ENCODE data around the genes NELL1 and ELP4.

DNA sequence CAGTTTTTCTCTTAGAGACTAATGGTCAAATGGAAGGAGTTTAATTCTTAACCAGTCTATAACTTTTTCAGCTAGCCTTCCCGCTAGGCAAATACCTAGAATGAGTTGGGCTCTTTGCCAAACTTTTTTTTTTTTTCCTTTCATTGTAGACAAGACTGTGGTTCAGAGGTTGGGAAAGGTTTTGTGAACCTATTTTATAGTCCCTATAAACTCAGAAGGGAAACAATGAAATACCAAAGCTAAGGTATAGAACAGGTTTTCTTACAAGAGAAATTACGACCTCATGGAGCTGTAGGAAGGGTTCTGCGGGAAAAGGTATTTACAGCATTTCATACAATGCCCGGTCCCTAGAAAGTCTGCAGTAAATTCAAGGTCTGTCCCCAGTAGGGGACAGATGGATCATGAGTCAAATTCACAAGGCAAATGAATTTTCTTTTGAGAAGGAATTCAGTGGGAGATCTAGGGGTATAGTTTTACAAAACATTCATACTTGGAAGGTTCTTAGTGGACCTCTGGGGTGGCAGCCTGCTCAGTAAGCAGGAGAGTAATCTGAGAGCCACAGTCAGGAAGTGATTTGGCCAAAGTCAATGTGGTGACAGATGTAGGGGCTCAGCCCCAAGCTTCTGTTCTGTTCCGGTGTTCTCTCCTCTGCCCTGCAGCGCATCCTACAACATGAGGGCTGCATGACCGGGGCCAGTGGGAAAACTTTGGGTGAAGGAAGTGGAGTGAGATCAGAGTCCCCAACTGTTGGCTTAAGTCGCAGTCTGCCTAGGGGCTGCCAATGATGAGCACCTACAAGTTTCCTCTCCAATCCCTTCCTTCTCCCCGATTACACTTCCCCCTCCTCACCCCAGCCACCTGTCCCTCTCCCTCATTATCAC lies 146.7 kb downstream of the DBX1 start:
- PRO-cap: no peak

DNA sequence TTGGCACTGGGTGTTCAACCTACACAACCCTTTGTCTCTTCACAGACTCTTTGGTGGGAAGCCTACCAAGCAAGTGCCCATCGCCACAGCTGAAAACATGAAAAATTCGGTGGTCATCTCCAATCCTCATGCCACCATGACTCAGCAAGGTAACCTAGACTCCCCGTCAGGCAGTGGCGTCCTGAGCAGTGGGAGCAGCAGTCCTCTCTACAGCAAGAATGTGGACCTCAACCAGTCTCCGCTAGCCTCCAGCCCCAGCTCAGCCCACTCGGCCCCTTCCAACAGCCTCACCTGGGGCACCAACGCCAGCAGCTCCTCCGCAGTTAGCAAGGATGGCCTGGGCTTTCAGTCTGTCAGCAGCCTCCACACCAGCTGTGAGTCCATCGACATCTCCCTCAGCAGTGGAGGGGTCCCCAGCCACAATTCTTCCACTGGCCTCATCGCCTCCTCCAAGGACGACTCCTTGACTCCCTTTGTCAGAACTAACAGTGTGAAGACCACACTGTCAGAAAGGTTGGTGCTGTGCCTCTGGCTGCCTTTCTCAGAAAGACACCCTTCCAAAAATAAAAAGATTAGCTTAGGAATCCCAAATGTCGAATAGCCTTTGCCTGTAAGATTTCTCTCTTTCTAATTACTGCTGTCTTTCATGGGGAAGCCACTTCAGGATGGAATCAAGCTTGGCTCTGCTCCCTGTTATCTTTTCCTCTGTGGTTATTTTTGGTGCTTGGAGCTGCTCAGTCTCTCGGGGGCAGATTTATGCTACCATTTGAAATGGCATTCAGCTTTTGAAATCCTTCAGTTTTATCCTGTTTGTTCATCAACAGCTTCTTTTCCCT lies 111.4 kb downstream of the DBX1 start:
- PRO-cap: no peak

DNA sequence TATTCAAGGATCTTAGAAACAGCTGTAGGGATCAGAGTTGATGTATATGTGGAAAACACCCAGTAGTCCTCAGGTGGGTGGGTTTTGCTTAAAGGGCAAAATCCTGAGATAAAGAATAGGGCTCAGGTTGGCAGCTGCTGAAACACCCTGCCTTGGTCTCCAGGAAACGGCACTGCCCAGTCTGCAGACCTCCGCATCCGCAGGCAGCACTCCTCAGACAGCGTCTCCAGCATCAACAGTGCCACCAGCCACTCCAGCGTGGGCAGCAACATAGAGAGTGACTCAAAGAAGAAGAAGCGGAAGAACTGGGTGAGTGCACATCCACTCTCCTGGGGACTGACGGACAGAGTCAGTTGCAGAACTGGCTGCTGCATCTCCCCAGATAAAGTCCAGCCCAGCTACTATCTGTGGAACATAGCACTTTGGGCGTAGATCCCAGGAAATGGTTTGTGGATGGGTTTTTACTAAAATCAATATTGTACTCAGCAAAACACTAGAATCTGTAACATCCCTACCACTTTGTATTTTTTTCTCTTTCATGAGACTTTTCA lies 80.3 kb downstream of the DBX1 start:
- PRO-cap: no peak

- PRO-cap: unidirectional peak, minus-strand start at chr11:20156710
Measured at GRCh38 chr11:20156074-20157420, 3.7 kb downstream of the DBX1 start.

DNA sequence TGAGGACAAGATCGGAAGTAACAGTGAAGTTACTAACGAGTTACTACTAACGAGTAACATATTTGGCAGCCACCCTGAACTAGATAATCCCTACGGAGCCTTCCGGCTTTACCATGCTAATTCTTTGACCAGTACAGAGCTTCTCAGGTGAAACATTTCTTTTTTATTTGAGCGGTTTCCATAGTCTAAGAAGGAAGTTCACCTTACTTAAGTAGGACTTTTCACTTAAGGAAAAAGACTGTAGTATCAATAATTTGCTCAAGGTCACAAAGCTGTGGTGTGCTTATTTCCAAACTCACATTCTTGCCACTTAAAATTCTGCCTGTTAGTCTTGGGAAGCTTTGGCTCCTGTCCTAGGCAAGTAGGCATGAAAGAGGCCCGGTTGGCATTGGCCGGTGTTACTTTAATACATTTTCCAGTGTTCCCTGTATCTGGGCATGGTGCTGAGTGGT lies 1.0 kb downstream of the PRMT3 start:
- PRO-cap: no peak

GRCh38 chr11:20483952-20484584 lies 96.6 kb downstream of the PRMT3 start:
- PRO-cap: no peak

DNA sequence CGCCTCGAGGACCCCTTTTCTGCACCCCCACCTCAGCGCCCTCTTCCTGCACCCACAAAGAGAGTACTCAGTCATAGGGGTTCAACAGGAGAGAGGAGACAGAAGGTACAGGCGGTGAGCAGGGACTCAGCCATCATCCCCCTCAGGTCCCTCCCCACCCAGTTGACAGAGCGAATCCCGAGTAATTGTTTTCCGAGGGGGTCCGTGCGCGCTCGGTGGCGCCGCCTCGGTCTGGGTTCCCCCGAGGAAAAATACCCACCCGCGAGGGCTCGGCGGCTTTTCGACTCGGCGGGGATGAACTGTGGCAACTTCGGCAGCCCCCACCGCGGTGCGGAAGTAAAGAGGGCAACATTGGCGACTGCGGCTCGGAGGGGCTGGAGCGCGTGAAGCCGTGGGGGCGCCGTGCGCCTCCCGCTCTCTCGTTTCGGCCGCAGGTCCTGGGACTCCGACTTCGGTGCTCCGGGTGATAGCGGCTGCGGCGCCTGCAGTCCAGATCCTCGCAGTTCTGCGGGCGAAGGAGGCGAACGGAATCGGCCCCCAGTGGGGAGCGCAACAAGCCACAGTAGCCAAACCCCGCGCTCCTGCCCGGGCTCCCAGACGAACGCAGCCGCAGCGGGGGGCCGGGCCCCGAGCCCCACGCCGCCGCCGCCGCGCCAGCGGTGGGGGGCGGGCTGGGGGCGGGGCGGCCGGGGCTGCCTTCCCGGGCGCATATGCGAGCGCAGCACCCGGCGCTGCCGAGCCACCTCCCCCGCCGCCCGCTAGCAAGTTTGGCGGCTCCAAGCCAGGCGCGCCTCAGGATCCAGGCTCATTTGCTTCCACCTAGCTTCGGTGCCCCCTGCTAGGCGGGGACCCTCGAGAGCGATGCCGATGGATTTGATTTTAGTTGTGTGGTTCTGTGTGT lies at the start of gene NELL1:
Gene NELL1 (plus strand): TSS at position 724 of the 901 bp plus-strand sequence.
- PRO-cap: no peak

DNA sequence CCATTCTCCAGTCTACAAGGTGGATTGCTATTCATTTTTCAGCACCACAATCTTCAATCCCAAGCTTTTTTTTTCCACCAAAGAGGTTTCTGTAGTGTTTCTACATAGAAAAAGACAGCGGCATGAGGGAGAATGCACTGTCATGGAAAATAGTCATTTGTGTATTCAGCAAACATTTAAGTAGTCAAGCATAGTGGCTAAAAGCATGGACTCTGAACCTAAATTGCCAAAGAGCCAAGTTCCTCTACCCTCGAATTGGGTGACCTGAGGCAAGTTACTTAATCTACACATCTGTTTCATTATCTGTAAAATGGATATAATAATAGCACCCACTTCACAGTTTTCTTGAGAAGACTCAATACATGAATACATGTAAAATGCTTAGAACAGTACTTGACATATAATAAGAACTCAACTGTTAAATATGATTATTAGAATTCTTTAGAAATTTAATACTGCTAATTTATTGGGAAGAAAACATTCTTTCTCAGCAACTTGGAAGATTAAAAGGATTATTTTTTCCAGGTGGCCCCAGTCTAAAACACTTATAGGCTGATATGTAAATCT lies 14.3 kb downstream of the GAS2 start:
- PRO-cap: no peak

GRCh38 chr11:22981167-22981491 lies 120.9 kb upstream of the CCDC179 start:
- PRO-cap: no peak

DNA sequence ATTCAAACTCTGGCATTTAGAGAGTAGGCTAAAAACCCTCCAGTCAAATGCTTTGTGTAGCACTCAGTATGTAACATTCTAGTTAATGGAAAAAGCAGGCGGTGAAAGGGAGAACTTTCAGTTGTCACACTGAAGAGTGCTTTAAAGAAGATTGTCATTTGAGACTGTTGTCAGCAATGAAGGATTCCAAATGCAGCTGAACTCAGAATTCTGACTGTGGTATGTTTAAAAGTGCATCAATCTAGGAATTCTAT lies 98.2 kb downstream of the MUC15 start:
- PRO-cap: no peak

DNA sequence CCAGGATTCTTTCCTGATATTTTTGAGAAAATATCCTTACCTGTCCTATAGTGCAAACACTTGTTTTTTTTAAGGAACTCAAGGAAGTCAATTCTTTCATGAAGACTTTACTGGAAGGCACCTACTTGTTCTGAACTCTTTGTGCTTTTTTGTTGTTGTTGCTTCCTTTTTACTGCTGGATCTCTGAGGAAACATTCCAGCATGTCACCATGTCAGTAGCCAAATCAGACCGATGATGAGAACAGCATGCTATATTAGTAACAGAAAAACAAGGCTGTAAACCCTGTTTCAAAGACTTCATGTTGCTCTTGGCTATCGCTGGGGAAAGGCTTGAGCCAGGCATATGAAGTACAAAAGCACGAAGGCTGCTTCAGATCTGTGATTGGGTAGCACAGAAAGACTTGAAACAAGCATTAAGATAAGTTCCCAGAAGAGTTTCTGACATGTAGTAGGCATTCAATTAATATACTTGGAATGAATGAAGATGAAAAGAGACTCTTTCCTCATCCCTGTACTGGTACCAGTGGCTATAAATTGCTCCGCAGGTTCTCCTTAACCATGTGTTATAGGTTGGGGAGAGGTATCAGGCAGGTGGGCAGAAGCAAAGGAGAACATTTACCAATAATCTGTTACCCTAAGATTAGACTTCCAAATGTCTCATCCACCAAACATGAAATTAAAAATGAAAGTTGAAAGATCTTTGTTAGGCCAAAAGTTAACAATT lies 125.7 kb upstream of the SLC5A12 start:
- PRO-cap: no peak

- PRO-cap: no peak
Measured at GRCh38 chr11:27219412-27220337, 143.3 kb downstream of the CCDC34 start.

- PRO-cap: no peak
Measured at GRCh38 chr11:27375150-27375890, 12.3 kb upstream of the CCDC34 start.

- PRO-cap: no peak
Measured at GRCh38 chr11:27379213-27380558, 16.7 kb upstream of the CCDC34 start.

DNA sequence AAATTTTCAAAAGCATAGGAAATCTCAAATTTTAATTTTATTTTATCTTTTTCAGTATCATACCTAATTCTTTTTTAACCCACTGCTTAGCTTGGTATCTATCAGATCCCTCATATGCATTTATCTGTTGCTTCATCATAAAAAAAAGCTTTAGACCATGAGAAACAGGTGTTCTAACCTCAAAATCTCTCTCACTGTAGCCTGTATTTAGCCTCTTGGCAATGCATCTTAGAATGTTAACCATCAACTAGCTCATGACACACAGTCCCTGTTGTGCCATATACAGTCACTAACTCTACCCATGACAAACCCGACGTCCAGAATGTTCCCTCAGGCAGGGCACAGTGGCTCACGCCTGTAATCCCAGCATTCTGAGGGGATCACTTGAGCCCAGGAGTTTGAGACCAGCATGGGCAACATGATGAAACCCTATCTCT lies 18.1 kb upstream of the CCDC34 start:
- PRO-cap: no peak

DNA sequence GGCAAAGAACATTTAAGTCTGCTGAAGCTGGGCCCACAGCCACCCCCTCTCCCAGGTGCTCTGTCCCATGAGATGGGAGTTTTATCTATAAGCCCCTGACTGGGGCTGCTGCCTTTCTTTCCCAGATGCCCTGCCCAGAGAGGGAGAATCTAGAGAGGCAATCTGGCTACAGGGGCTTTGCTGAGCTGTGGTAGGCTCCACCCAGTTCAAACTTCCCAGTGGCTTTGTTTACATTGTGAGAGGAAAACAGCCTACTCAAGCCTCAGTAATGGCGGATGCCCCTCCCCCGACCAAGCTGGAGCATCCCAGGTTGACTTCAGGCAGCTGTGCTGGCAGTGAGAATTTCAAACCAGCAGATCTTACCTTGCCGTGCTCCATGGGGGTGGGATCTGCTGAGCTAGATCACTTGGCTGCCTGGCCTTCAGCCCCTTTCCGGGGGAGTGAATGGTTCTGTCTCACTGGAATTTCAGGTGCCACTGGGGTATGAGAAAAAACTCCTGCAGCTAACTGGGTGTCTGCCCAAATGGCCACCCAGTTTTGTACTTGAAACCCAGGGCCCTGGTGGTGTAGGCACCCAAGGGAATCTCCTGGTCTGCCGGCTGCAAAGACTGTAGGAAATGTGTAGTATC lies 12.2 kb downstream of the BDNF start:
- PRO-cap: no peak

DNA sequence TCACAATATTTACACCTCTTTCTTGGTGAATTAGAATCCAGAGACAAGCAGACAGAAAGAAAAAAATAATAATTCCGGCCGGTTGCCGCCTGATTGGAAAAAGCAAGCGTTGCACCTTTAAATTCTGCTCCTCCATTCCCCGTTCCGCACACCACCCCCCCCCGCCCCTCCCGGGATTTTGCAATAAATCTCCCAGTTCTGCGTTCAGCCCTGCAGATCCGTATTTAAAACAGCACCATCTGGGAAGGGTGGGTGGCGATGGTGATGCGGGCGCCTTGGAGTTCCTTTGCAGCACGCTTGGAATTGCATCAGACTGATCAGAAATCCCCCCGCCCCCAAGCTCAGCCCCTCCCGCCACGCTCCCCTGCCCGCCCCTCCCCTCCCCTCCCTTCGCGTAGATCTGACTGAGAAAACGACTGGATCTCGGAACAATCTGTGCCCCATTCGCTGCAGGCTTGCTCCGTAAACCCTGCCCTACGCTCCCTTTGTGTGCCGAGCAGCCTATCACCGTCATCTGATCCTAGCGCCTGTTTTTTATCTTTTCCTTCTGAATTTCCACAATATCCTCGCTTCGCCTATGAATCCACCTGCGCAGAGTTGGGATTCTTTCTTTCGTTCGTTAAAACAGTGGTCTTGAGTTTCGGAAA lies 18.1 kb upstream of the BDNF start:
- PRO-cap: no peak

- PRO-cap: no peak
Measured at GRCh38 chr11:28126712-28127214, 18.6 kb downstream of the METTL15 start.

- PRO-cap: no peak
Measured at GRCh38 chr11:30635352-30636041, 49.3 kb upstream of the MPPED2 start.

DNA sequence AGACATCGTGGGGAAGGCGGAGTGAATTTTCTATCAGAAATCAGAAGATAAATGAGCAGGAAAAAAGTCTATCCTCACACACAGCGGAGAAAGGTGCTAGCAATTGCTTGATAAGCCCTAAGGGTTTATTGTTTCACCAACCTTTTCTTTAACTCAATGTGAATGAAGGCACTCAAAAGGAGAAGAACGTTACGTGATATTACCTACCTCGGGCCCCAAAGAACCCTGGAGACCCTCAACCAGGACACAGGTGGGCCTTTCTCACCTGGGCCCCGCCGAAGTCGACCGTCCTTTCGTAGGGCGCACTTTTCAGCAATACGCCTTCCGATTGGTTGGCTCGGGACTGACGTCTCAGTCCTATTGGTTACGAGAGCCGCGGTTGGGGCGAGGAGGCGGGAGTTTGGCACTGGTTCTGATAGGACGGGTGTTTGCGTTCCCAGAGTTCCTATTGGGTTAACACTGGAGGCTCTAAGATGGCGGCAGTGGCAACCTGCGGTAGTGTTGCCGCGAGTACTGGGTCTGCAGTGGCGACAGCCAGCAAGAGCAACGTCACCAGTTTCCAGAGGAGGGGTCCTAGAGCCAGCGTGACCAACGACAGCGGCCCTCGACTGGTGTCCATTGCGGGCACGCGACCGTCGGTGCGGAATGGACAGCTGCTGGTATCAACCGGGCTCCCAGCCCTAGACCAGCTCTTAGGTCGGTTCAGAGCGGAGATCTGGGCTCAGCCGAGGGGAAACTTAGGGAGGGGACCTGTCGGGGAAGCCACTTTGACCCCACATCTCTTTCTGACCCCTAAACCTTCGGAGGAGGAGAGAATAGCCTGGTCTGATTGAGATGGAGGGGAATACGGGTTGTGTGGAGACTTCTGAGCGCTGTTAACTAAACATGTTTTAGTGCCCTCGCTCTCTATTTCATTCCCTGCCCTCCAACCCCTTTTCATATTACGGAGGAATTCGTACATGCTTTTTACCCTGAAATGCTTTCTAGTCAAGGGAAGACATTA lies at the start of gene ELP4:
Gene ELP4 (plus strand): TSS at position 456 of the 1,003 bp plus-strand sequence.
- PRO-cap: bidirectional peak, plus-strand start at position 473 of the sequence, minus-strand start at position 292 of the sequence

Data from colic lymph node (tissue), 1 donor.